ENCODE data around the genes ATP10B, WWC1 and SLIT3.

DNA sequence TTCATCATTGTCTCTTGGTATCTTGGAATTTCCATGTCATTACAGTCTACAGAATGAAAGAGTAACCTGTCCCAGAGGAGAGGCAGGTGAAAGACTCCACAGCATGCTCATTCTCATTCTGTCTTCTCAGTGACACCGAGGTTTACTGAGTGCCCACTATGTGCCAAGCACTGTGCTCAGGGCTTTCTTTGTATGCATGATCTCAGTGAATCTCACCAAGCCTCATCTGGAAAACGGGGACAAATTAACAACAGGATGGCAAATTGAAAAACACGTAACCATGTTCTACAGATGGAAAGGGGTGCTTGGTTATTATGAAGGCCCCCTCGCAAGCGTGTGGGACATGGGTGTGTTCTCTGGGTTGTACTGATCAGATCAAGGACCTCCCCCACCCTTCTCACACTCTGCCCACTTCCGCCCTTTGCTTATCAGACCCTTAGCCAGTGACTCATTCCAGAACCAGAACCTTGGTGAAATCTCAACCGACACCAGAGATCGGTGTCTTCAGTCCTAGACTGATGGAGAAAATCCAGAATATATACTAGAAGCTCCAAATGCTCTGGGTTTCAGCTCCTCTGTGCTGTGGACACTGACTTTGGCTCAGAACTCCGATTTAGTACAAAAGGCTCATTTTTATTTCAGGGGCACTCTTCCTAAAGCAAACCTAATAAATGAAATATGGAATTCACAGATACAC is 64.8 kb downstream of the PTTG1 start:
- PRO-cap, result no peak

GRCh38 chr5:160851781-160852462 is at the start of gene ATP10B:
ATP10B (minus strand) TSS chr5:160852211.
- PRO-cap, result no peak

DNA sequence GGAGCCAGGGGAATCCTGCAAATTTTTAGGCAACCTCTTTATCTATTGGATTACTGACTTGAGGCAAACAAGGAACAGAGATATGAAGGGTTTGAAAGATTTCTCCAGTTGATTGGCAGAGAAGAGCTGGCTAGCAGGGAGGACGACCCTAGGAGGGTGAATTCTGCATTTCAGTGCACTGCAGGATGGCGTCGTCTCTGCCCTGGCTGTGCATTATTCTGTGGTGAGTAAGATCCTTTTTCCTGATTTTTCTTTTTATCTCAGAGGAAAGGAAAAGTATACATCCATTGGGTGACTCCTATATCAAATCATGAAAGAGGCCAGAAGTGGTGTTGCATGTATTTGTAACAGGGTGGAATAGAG is 265 bp downstream of the GABRA6 start:
- PRO-cap, result no peak

GRCh38 chr5:162268756-162269260 is 201.2 kb downstream of the GABRG2 start:
- PRO-cap, result no peak

DNA sequence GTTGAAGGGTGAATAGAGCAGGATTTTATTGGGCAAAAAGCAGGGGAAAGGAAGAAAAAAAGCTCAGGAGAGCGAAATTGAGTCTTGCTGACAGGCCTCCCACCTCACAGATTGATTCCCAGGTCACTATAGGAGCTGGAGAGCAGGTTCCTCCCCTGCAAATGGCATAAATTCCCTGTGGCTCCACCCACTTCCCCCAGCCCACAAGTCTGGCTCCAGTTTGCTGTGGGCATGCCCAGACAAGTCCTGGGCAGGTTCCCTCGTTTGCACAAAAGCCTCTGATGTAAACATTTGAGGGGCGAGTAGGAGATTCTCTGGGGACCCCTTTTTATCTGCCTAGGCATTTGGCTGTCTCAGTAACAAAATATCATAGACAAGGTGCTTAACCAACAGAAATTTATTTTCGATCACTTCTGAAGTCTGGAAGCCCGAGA is 614.4 kb downstream of the MAT2B start:
- PRO-cap, result no peak

DNA sequence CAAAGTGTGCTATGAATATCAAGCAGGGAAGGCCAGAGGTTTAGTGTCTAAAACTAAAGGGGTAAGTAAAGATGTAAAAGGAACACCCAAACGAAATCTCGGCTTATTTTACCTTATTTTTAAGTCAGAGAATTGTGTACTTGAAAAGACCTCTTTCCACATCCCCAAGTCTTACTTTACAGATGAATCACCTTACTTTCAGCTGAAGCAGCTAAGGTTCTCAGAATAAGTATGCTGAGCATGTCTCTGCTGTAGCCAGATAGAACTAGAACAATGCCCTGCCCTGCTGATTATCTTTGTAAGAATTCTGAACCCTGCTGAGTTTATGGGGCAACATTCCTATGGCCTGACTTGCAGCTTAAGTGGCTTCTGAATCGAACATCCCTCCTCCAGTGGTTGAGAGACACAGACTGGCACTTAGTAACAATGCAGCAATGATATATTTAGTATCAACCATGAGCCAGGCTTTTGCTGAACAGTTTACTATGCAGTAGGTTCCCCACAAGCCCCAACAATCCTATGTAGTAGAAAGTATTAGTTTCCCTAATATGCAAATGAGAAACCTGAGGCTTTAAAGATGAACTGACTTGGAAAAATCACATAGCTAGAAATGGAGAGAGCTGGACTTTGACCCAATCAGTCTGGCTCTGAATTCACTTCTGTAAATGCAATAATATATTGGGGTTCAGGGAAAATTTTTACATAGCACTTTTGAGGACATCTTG is 592.0 kb upstream of the WWC1 start:
- PRO-cap, result no peak

DNA sequence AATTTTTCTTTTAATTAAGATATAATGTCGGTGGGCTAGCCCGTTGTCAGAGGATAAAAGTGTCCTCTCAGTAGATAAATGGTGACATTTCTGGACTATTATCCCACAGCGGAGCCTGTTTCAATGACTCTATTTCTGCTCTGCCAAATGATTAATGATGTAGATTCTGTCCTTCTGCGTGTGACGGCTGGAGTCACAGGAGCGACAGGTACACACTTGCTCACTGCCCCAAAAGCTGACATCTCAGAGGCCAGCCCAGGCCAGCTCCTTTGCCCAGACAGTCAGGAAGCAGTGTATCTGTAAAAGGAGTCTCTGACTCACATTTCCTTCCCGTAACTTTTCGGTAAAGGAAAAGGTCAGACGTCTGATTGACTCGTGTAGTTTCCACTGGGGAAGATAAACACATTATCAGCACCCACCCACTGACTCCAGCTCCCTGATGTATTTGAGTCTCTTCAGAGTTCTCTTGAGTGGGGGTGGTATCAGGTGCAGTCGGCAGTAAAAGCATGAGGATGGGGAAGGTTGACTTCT is 64.5 kb upstream of the WWC1 start:
- PRO-cap, result bidirectional peak, plus-strand start at position 458 of the sequence, minus-strand start at position 245 of the sequence

DNA sequence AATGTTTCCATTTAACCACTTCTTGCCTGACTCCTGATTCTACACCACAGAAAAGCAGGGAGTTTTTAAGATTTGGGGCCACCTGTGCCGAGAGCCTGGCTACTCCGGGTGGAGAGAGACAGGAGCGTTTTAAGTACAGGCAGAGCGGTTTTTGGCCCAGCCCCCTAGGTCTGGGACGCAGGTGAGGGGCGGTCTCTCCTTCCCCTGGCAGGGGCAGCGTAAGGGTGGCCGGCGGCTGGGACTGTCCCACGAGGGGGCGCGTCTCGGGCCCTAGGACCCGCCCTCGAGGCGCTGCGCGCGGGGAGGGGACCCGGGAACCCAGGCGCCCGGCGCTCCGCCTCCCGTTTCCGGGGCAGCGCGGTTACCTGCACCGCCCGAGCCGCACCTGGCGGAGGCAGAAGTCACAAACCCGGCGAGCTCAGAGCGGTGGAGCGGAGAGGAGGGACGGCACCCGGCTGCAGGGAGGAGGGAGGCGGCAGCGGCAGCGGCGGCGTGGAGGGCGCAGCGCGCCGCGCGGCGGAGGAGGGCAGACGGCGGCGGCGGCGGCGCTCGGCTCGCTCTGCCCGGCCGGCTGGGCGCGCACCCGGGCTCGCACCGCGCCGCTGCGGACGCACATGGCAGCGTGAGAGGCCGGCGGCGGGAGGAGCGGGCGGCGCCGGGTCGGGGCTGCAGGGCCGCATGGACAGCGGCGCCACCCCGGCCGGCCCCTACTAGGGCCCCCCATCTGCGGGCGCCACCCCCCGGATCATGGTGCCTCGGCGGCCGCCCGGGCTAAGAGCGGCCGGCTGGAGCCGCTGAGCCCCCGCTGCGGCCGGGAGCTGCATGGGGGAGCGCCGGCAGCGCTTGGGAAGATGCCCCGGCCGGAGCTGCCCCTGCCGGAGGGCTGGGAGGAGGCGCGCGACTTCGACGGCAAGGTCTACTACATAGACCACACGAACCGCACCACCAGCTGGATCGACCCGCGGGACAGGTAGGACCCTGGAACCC is at the start of gene WWC1:
WWC1 (plus strand) TSS at position 344 of the 987 bp plus-strand sequence.
- PRO-cap, result bidirectional peak, plus-strand start at position 421 of the sequence, minus-strand start at position 246 of the sequence

DNA sequence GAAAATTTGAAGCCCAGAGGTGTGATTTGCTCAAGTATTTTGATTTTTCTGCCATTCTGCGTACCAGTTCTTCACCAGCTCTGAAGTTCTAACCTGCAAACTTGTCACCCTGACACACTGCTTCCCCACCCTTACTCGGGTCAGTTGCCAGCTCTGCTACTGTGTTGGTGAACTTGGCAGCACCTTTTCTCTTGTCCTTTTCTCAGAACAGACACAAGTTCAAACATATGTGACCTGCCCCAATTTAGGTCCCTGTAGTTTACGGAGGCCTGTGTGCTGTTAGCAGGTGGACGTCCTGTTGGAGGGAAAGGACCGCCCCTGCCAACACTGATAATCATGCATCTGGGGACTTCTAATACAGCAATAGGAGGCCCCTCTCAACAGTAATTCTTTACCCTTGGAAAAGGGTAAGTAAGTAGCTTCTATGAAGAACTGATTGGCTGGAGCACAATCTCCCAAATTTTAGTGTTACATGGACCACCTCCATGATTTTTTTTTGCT is 2.4 kb downstream of the WWC1 start:
- PRO-cap, result no peak

- PRO-cap, result no peak
Measured at GRCh38 chr5:168317625-168318215, 26.3 kb downstream of the WWC1 start.

GRCh38 chr5:168370826-168371649 is 79.6 kb downstream of the WWC1 start:
- PRO-cap, result no peak

DNA sequence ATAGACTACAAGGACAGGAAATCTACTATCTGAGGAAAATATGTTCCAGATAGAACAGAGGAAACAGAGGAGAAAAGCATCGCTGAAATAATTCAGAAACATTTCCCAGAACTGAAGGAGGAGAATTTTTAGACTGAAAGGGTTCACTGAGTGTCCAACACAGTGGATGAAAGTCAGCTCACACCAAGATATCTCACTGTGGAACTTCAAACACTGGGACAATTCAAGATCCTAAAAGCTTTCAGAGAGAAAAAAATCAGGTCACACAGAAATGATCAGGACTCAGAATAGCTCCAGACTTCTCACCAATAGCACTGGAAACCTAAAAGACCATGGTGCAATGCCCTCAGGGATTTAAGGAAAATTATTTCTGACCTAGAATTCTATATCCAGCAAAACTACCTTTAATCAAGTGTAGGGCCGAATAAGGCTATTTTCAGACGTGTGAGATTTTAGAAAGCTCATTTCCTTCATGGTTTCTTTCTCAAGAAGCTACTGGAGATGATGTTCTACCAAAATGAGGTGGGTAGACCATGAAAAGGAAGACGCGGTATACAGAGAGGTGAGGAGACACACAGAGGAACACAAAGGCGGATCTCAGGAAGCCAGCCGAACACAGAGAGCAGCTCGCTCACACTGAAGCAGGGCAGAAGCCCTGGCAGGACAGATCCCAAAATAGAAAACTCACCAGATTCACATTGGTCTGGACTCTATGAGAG is 93.0 kb upstream of the RARS1 start:
- PRO-cap, result no peak

DNA sequence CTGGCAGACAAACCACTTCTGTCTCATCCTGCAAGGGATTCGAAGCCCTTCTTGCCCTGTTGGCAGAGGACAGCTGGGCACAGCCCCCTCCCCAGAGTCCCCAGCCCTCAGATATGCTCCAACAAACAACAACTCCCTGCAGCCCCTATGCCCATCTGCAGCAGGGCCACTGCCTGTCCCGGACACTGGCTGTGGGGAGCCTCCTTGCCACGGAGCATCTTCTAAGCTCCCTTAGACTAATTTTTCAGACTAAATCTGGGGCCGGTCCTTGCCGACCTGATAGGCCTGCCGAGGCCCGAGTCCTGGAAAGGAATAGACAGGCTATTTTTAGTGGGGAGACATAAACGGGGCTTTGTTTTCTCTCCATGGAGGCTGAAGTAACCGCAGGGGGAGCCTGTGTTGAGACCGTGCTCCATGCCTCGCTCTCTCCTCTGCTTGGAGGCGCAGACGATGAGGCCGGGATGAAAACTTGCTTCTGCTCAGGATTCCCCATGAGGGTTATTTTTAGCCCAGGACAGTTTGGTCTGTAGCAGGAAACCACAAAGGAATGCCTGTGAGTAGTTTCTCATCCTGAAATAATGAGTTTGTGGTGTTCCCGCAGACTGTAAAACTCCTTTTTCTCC is 82.1 kb upstream of the RARS1 start:
- PRO-cap, result no peak

GRCh38 chr5:168666170-168666736 is 87.1 kb upstream of the PANK3 start:
- PRO-cap, result no peak

DNA sequence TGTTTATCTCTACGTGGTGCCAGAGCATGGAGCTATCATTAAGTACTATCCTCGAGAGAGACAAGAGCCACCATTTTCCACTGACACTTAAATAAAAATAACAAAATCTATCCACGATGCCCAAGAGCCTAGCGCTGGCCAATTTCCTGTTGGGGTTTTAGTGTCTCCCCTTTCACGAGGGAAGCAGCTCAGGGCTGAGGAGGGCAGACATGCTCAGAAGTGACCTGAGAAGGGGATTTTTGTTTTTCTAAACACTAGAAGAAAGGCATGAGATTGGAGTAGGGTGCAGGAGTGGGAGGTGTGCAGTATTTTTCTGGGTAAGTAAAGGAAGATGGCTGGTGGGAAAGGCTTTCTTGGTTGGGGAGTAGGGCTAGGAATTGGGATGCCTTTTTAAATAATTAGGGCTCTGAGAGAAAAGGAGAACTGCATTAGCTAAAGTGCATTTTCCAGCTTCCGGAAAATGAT is 307.3 kb upstream of the PANK3 start:
- PRO-cap, result no peak

GRCh38 chr5:169117533-169117950 is 183.4 kb downstream of the SLIT3 start:
- PRO-cap, result no peak

GRCh38 chr5:169300747-169301498 is at the start of gene SLIT3:
SLIT3 (minus strand) TSS chr5:169301139.
- PRO-cap, result bidirectional peak, plus-strand start at chr5:169301307, minus-strand start at chr5:169301136

DNA sequence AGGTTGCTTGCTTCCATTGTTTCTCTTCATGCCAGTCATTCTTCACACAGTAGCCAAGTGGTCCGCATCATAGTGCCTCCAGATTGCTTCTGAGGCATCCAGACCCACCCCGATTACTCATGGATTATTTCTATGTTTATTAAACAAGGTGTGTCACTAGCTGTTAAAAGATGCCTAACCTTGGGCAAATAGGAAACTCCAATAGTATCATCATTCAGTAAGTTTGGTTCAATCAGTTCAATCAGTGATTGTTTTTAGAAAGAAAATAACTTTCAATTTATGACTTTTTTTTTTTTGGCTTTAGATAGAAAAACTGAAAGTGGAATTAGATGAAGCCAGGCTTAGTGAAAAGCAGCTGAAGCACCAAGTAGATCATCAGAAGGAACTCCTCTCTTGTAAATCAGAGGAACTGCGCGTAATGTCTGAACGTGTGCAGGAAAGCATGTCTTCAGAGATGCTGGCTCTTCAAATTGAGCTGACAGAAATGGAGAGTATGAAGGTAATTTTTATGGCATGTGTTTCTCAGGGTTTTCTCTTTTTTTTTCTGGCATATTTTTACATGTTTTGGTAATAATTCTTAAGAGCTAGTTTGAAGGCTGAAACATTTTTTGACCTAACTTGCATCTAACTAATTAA is 9.6 kb downstream of the SPDL1 start:
- PRO-cap, result no peak

DNA sequence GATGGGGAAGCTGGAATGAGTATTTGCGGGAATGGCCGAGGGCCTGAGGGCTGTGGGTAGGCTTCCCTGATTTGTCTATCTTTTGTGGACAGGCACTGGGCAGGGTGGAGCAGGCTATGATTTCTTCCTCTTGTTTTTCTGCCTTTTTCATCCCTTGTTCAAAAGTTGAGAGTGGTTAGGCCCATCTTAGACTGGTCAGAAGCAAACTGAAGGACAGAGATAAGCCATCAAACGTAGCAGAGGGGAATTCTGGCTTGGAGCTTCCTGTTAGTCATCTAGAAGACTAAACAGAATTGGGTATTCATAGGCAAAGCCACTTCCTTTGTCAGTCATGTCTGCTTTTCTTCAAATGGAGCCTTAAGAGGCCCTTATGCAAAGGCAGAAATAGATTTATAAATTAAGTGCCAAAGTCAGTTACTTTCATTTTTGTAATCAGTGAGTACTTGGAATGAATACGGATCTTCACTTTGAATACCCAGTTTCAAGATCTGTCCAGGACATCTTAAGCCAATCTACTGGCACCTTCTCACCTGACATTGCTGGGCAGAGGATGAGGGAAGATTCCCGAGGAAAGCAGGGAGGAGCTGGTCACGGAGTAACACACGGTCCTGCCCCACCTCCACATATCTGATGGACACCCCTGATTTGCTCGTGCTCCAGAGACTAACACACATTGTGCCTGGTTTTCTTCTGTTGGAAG is 14.0 kb downstream of the DOCK2 start:
- PRO-cap, result no peak

DNA sequence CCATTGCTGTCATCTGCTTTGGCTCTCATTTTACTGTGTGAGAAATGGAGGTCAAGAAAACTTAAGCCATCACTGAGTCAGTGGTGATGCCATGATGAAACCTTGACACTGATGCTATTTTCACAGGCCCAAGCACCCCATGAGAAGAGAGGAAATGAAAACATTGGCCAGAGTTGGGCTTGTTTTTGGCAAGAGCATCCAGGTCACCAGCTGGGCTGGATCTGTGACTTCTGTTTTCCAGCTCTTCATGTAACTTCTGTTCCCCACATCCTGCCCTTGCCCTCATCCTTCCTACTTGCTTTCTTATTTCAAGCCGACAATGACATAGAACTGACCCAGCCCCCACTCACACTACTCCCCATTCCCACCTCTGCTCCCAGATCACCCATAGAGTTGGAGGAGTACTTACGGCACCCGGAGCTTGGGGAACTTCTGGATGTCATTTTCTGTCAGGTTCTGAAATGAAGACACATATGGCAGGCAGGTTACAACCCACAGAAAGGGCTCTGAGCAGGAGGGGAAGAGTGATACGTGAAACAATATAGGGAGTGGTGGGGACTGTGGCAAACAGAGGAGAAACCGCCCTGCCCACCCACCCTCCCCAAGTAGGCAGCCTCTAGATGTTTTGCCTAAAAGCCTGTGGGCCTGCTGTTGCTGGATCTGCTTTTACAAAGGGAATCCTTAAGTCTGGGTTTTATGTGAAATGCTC is 9.9 kb downstream of the LCP2 start:
- PRO-cap, result no peak